ENCODE data around the genes ZNF524 and NLRP9.

DNA sequence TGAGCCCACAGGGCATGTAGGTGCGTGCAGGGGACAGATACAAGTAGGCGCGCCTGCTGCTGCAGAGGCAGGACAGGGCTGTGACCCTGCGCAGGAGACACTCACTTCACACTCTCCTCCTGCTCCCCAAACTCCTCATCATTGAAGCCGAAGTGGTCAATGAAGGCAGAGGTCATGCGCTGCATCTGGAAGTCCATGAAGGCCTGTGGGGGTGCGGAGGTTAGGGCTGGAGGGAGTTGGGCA, 10.7 kb upstream of the TMEM86B start:
- RRBS, 2 experiments = no CpG with 5 or more reads among the region's 7 CpGs

GRCh38 chr19:55241020-55241720, 12.6 kb upstream of the TMEM86B start:
- RRBS, 2 experiments = no CpG with 5 or more reads among the region's 31 CpGs

DNA sequence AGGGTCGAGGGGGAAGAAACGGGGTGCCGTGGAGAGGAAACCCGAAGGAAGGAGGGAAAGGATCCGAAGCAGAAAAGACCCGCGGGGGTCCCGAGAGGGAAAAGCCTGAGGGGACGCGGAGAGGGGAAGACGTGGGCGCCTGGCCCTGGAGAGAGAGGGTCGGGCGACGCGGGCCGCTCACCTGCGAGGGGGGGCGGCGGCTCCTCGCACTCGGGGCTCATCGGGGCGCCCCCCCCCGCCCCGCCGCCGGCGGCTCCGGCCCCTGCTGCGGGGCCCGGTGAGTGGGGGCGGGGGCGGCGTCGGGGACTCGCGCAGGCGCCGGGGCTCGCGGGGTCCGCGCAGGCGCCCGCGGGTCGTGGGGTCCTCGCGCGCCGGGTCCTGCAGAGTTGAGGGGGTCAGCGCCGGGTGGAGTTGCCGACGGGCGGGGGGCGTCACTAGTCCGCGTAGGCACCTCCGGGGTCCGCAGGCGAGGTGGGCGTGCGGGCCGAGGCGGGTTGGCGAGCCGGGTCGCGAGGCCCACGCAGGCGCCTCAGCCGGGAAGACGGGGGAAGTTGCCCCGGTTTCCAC, 480 bp downstream of the PPP6R1 start:
- RRBS, 2 experiments = under 1 to 1% methylated on average over 37 of the region's 76 CpGs

GRCh38 chr19:55384506-55384840, 381 bp upstream of the TMEM238 start:
- RRBS, 2 experiments = 20% methylated on average over 4 of the region's 20 CpGs; no CpG with 5 or more reads in 1 of the 2 experiments

- RRBS, 2 experiments = no CpG with 5 or more reads among the region's 19 CpGs
Measured at GRCh38 chr19:55494356-55494811, 6.1 kb downstream of the SSC5D start.

- RRBS, 2 experiments = no CpG with 5 or more reads among the region's 11 CpGs
Measured at GRCh38 chr19:55518020-55519046, 18.6 kb downstream of the SBK2 start.

- RRBS, 2 experiments = no CpG with 5 or more reads among the region's 18 CpGs
Measured at GRCh38 chr19:55554280-55555253, 9.2 kb upstream of the SBK3 start.

GRCh38 chr19:55585591-55586411, 5.2 kb upstream of the ZNF579 start:
- RRBS, 2 experiments = 10 to 12% methylated on average over 7 to 10 of the region's 40 CpGs

- RRBS, 2 experiments = 95 to 97% methylated on average over 12 of the region's 26 CpGs
Measured at GRCh38 chr19:55597596-55598071, 1.7 kb downstream of the FIZ1 start.

DNA sequence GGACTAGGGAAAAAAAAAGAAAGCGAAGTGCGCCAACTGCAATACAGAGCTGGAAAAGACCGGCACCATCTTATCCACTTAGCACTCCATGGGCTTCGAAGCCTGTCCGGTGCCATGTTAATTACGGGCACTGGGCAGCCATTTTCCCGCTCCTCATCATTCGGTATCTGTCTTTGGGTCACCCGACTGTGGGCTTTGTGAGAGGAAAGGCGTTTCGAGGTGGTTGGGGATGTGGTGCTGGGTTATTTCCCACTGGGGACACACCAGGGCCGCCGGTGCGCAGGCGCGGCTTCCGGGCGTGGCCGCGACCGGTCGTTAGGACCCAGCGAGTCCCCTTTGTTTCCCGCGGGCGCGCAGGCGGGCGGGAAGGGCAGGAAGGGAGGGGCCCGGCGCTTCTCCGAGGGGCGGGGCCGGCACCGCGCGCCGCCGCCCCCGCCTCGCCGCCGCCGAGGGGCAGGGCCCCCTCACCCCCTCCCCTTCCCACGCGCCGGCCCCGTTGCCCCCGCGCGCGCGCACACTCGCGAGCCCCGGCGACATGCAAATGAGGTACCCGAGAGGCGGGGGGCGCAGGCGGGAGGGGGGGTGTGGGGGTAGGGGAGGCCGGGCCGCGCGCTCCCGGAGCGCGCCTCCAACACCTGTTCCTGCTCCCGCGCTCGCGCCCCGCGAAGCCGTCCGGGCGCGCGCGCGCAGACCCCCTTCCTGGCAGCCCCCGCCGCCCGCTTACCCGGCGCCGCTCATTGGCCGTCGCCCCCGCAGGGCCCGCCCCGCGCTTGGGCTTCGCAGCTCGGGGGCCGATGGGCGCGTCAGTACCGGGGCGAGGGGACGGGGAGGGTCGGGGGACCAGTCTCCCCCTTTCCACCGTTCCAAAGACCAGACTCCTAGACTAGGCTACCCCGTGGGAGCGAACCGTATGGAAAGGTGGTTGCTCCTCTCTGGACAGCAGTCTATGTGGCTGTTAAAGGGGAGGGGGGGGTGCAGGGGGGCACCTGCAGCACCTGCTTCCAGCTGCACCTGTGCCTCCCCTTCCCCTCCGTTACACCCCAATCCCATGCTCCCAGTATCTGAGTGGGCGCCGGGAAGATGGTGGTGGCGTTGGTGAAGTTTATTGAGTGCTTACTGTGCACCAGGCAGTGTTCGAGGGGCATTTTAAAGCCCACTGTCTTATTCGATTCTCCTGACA, at the start of gene ZNF524:
TSS of gene ZNF524 (plus strand) at position 426 of the 1,180 bp plus-strand sequence.
- RRBS, 2 experiments = under 1% methylated on average over 59 of the region's 112 CpGs

DNA sequence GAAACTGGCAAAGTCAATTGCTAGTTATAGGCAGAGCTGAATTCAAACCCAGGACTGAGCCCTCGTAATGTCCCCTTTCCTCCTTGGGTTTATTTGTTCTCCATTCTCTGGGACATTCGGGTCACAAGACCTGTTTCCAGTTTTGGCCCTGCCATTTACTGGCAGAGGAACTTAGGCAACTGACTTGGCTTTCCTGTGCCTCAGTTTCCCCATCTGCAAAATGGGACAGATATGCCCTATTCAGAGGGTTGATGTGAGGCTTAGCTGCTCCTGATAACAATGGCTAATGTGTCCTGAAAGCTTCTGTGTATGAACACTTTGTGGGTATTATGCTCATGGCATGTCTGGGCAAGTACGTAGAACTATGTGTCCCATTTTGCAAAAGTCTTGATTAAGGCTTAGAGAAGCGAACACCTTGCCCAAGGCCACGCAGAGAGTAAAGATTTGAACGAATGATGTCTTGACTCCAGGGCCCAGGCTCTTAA, 1.0 kb downstream of the ZNF524 start:
- RRBS, 2 experiments = no CpG with 5 or more reads among the region's 6 CpGs

DNA sequence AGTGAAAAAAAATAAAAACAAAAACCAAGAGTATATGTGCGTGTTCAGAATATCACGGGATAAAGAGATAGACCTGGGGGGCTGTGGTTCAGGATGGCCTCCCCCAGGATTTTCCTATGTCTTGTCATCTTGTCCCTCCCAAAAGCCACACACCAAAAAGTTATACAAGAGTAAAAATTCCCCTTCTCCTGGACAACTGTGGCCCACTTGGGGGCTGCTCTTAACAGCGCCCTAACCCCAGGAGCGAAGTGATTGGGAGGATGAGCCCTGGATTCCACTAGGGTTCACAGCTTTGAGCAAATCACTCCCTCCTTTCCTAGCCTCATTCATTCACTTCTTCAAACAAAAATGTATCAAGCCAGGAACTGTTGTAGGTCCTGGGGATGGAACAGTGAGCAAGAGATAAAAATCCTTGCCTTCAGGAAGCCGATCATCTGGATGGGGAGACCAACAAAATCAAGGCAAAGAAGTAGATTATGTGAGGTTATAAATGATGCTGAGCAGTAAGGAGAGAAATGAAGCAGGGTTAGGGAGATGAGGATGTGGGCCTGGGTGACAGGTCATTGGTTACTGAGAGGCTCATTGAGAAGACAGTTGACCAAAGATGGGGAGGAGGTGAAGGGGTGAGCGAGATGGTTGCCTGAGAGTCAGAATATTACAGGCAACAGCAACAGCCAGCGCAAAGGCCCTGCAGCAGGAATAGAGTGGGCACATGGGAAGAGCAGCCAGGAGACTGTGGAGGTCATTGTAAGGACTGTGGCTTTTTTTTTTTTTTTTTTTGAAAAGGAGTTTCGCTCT, 2.3 kb downstream of the ZNF865 start:
- RRBS, 2 experiments = no CpG with 5 or more reads among the region's 8 CpGs

GRCh38 chr19:55611152-55611819, 5.8 kb downstream of the ZNF865 start:
- RRBS, 2 experiments = 93 to 94% methylated on average over 3 of the region's 17 CpGs

GRCh38 chr19:55638998-55639449, 1.8 kb upstream of the ZNF580 start:
- RRBS, 2 experiments = no CpG with 5 or more reads among the region's 5 CpGs

GRCh38 chr19:55669253-55670023, 5.6 kb upstream of the EPN1 start:
- RRBS, 2 experiments = no CpG with 5 or more reads among the region's 35 CpGs

GRCh38 chr19:55688399-55689196, 13.6 kb downstream of the EPN1 start:
- RRBS, 2 experiments = no CpG with 5 or more reads among the region's 27 CpGs

GRCh38 chr19:55705665-55706171, 30.7 kb downstream of the EPN1 start:
- RRBS, 2 experiments = no CpG with 5 or more reads among the region's 2 CpGs

GRCh38 chr19:55738225-55738714, at the start of gene NLRP9:
Gene NLRP9 (minus strand): TSS chr19:55738402.
- RRBS, 2 experiments = no CpG with 5 or more reads among the region's 3 CpGs

GRCh38 chr19:56106233-56106881, 14.7 kb downstream of the ZNF787 start:
- RRBS, 2 experiments = 92 to 93% methylated on average over 4 to 5 of the region's 37 CpGs

- RRBS, 2 experiments = 93 to 98% methylated on average over 20 to 24 of the region's 96 CpGs
Measured at GRCh38 chr19:56216829-56218047, 15.2 kb downstream of the ZSCAN5C start.